GM19240 (cell line): ENCODE results near the genes RBM26 and SLITRK5.

DNA sequence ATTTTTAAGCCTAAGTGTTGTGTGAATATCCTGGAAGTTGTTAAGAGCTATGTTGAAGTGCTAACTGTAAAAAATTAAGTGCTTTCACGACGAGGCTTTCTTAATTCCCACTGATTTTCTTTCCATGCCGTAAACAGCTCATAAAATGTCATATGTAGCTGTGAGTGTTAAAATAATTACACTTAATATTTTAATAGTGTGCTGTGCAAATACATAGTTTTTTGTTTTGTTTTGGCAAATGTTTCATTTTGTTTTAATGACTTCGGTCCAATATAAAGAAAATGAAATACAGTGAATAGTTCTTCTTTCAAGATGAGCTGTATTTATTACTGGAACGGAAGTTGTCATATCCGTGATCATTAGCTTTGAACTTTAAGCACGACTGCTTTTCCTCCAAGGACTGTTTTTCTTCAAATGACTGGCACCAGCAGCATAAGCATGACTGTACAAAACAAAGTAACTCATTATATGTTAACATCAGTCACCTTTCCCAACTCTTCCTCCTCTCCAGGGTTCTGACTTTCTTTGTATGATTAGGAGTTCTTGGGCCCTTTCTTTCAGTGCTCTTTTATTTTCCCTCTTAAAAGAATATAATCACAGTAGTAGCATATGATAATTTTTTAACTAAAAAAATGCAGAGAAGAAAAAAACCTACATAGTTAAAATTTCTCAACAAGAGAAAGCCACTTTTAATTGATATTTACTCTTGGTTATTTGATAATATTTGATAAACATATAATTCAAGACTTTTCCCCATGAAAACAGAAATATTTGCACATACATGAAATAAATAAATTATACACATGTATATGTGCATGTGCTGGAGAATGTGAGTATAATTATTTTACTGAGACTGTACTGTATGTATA is 20.5 kb downstream of the EDNRB start:
- RRBS = no CpG with 5 or more reads among the region's 7 CpGs

- RRBS = no CpG with 5 or more reads among the region's 4 CpGs
These were observed 208.9 kb upstream of the OBI1 start for GRCh38 chr13:78867839-78868201.

- RRBS = no CpG with 5 or more reads among the region's 3 CpGs
These were observed 19.9 kb downstream of the RBM26 start for GRCh38 chr13:79385698-79387001.

DNA sequence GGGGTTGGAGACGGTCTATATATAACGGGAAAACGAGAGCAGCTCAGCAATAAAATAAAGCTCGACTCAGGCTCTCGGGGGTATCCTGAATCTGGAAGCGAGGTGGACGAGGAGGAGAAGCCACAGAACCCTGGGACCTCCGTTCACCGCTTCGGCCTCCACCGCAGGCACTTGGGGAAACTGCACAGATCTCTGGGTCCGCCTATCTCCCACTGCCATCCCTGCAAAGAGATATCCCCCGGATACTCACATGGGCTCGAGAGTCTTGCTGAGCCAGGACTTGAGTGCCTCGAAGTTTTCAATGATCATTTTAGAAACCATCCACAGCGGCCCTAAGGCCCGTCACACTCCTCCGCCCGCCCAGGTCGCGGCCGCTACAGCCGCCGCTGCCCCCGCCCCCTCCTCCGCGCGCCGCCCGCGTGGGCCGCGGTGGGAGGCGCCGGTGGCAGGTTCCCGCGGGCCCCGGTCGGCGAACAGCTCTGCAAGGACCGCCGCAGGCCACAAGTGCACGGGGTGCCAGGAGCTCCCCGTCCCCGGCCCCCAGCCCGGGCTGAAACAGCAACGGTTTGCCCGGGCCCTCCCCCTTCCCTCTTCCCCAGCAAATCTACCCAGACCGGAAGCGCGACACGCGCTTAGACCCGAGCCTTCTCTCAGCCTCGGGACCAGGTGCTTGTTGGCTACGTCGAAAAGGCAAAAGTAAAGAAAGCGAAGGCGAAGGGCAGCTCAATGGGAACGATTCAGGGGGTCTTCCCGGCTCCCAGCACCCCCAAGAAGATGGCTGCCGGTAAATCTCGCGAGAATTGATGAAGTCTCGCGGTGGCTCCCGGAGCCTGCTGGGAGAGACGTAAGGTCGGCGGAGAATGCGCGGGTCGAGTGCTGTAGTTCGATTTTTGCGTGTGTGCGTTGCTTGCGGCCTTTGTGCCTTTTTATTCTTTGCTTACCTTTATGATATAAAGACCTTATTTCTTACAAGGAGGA is at the start of gene RBM26:
Gene RBM26, minus strand, starts transcription at position 802 of the 978 bp plus-strand sequence.
- RRBS = 2% methylated on average over 14 of the region's 77 CpGs

GRCh38 chr13:79782751-79783487 is 302.0 kb downstream of the NDFIP2 start:
- RRBS = 34% methylated on average over 2 of the region's 10 CpGs

DNA sequence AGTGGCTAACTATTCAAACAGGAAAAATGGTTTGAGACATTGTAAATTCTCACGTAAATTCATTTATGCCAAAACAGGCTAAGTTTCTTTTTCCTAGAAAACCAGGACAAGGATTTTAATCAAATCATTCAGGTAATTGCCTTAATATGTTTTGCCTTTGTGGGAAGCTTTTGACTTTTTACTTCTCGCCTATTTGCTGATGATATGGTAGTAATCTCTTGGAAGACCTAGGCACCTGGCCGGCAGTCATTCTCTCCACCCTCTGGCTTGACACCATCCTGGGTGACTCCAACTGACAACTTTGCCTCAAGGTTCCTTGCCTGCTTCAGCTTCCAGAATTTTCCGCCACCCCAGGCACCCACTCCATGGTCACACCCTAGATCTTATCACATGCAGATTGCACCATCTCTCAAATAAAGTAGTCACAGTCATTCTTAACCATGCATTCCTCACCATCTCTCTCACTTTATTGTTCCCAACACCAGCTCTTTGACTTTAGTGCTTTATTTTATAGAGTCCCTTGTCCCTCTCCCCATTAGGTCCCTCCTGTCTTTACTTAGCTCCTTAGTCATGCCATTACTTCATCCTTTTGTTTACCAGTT is 351.8 kb downstream of the SPRY2 start:
- RRBS = no CpG with 5 or more reads among the region's 4 CpGs

- RRBS = no CpG with 5 or more reads among the region's 4 CpGs
These were observed 209.7 kb downstream of the SPRY2 start for GRCh38 chr13:80131229-80131699.

DNA sequence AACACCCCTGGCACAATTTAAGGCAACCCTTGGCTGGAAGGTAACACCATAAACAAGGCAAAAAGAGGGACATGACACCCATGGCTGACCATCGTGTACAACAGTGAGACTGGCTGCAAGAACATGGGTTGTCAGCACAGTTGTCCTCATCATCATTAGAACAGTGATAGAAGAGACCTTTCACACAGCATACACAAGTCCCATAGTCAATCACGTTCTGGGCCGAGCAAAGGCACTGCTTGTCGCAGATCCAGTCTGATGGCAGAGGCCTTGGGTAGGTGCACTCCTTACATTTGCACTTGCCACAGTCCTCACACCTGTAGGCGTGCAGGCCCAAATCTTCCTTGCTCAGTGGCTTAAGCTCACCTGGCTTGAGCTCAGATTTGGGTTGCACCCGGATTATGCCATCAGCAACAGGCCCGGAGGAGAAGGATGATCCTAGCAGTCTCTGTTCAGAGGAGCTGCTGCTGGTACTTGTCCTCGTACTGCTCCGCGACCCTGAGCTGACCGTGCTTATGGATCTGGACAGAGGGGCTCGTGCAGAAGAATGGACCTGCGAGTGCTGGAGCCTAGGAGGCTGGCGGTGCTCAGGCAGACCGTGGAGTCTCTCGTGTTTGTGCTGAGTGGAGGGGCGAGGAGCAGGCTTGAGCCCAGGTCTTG is 3.9 kb downstream of the SPRY2 start:
- RRBS = no CpG with 5 or more reads among the region's 17 CpGs

DNA sequence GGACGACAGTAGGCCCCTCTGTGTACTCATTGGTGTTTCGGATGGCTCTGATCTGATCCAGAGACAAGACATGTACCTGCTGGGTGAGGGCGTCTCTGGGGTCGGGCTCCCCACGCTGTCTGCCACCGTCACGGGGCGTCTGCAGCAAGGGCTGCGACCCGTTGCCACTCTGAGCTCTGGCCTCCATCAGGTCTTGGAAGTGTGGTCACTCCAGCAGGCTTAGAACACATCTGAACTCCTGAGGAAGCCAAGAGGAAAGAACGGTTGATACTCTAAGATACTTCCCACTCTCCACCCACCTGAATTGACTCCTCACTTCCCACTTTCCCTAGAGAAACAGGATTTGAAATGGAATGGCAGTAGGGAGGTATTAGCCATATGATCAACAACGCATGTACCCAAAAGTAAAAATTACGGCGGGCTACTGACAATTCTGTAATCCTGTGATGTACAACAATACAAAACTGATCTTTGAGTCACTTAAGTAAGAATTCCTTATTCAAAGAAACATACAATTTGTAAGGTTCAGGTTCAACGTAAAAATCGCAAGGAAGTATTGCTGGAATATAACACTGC is 3.3 kb downstream of the SPRY2 start:
- RRBS = no CpG with 5 or more reads among the region's 16 CpGs

DNA sequence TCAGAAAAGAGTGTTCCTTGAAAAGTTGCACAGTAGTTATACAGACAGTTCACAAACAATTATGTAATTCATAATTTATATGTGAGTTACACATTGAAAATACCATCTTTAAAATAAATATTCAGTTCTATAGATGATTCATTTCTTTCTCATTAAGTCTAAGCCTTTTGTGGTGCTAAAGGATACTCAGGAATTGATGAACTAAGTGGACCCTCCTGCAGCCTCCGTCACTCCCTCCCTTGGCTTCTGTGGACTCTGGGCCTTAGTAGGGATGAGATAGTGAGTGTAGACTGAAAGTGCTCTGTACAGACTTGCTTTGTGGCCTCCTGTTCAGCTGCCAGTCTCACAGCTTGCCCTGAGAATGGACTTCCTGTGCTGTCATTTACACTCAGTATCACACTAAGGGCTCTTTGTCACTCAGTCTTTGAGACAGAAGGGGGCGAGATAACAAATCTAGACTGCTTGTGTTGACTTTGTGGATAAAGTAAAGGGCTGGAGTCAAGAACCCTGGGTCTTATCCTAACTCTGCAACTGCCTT is 20.8 kb upstream of the SPRY2 start:
- RRBS = no CpG with 5 or more reads among the region's 2 CpGs

GRCh38 chr13:80458516-80459047 is 117.7 kb upstream of the SPRY2 start:
- RRBS = no CpG with 5 or more reads among the region's 2 CpGs

- RRBS = no CpG with 5 or more reads among the region's 2 CpGs
These were observed 337.4 kb upstream of the SLITRK5 start for GRCh38 chr13:87333746-87334167.

DNA sequence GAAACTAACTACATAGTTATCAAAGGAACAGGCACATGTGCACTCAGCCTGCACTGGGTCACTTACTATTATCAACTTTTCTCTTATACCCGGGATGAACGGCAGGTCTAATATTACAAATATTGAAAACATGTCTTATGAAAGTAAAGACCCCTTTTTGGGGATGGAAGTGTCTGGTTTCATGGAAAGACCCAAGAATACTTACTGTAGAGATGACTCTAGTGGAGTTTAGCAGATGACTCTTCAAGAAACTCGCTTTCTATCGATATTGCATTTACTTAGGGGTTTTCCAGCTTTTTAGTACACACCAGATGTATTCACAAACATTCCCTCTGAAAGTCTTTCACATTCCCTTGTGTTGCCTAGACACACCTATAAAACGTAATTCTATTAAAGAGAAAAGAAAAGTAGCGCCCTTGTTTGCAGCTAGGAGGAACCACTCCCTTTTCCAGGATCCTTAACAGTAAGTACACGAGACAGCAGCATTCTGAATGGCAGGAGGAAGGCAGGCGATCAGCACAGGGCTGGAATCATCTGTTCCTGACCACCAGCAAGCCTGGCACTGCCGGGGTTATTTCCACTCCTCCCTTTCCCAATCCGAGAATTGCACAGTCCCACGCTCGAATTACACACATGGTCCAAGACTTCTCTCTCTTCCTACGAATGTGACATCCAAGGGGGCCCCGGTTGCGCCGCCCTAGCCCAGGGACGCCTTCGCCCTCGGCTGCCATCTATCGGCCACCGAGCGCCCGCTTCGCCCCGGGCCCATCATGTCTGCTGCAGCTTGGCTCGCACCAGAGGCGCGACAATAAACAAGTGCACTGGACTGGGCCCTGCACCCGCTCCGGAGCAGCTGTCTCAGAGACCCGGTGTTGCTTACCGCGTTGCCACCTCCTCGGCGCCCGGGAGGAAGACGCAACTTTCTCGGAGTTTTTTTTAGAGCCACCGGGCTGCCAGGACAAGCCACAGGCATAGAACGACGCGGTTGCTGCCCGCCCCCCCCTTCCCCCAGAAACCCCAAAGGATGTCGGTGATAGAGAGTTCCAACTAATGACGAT is at the start of gene SLITRK5:
Gene SLITRK5, plus strand, starts transcription at position 741 of the 1,058 bp plus-strand sequence.
- RRBS = 2% methylated on average over 20 of the region's 45 CpGs

DNA sequence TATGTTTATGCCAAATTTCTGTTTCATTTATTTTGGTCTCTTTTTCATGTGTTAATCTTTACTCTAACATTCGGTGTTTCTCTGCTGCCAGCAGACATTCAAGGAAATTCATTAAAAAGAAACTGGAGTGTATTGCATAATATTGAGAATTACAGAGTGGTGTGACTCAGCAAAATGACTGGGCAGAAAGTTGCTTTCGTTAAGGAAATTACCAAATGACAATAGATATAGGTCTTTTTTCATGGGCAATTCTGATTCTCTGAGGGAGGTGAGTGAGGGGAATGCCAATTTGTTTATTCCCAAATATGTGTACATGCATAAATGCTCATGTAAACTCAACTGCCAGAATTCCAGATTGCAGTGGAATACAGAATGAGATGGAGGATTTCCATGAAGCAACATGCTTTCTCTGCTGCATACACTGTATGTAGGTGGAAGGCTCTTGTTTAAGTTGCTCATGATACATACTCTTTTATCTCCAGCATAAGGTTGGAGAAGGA is 1730.1 kb downstream of the SLITRK5 start:
- RRBS = no CpG with 5 or more reads among the region's 2 CpGs

DNA sequence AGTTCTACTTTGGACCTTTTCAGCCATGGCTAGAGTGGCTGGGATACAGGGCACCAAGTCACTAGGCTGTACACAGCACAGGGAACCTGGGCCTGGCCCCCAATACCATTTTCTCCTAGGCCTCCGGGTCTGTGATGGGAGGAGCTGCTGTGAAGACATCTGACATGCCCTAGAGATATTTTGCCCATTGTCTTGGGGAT is 1747.9 kb upstream of the GPC5 start:
- RRBS = no CpG with 5 or more reads among the region's 1 CpG

- RRBS = no CpG with 5 or more reads among the region's 6 CpGs
These were observed 40.2 kb upstream of the GPC5 start for GRCh38 chr13:91357952-91358926.

GRCh38 chr13:91385361-91385664 is 13.1 kb upstream of the GPC5 start:
- RRBS = no CpG with 5 or more reads among the region's 5 CpGs

- RRBS = no CpG with 5 or more reads among the region's 5 CpGs
These were observed 847.1 kb upstream of the GPC6 start for GRCh38 chr13:92379336-92380002.

DNA sequence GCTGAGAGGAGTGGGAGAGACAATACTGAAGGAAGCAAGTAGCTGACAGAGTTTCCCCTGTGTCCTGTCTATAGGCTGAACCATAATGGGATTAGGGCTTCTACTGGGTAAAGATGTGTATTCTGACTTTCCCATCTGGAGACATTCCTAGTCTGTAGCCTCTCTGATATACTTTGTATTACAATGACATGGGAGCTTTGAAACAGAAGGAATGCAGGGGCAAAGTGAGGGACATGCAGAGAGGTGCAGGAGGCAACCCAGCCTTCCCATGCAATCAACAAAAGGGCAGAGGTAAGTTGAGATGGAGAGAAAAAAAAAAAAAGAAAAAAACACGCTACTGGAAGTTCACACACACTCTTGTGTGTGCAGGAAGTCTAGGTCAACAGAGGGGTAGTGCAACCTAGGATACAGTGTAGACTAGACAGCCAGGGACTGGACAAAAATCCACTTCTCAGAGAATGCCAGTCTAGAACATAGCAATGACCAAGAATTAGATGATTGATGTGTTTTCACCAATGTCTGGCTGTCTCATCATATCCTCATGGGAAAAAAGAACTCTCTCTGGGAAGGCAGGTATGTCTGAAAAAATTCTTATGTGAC is 10.3 kb upstream of the GPC6 start:
- RRBS = no CpG with 5 or more reads among the region's 1 CpG

GRCh38 chr13:93235172-93235628 is 8.6 kb downstream of the GPC6 start:
- RRBS = no CpG with 5 or more reads among the region's 1 CpG